PC-3 (cell line): ENCODE measurements around the genes SPIRE1 and SEH1L.

DNA sequence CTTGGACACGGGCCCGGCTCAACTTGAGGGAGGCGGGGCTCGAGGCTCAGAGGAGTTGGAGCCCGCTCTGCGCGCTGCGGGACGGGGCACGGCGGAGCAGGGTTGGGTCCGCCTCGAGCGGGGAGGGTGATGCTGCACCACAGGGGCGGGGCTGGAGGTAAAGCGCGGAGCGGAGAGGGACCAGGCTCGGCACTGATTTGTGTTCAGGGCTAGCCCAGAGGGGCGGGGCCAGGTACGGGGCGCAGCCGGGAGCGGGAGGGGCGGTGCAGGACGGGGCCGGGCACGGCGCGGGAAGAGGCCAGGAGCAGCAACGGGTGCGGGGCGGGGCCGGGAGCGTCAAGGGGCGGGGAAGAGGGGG lies 354 bp upstream of the IMPA2 start:
- RAMPAGE, long total RNA = no peak

DNA sequence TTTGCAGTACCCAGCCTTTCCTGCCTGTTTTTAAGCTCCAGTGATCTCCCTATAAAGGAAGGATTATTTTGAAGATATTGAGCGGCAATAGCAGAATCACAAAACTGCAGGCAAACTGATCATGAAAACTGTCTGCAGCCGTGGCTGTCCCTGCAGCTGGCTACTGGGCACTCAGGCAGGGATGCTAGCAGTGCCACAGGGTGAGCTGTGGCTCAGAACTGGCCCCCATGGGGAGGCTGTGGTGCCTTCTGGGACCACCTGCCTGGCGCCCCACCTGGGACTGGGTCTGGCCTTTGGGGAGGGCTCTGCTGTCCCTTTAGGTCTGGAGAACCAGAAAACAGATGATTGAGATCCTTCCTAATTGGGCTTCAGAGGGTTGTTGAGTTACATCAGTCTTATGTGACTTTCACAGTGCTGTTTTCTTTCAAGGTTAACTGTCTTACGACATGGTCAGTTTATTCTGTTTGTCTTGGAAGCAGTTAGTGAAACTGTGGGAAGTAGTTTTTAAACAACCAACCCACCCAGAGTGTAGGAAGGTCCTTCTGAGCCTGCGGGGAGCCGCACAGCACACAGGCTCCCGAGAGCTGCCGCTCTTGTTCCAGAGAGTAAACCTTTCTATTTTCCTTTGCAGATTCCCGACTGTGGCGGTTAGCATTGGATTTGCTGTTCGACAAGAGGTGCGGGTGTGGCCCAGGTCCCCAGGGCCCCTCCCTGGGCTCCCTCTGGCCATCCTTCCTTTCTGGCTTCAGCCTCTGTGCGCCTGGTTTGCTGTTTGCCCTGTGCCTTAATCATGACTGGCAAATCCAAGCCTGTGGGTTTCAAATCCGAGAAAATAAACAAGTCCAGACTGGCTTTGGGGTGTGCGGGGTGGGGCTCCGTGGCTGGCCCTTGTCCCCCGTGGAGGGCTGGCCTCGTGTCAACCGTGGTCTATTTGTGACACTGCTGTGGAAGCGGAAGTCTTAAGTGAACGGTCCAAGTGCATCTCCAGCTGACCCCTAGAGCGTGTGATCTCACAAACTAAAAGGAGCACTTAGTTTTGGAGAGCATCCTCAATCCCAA lies 30.6 kb downstream of the IMPA2 start:
- RAMPAGE, long total RNA = no peak

DNA sequence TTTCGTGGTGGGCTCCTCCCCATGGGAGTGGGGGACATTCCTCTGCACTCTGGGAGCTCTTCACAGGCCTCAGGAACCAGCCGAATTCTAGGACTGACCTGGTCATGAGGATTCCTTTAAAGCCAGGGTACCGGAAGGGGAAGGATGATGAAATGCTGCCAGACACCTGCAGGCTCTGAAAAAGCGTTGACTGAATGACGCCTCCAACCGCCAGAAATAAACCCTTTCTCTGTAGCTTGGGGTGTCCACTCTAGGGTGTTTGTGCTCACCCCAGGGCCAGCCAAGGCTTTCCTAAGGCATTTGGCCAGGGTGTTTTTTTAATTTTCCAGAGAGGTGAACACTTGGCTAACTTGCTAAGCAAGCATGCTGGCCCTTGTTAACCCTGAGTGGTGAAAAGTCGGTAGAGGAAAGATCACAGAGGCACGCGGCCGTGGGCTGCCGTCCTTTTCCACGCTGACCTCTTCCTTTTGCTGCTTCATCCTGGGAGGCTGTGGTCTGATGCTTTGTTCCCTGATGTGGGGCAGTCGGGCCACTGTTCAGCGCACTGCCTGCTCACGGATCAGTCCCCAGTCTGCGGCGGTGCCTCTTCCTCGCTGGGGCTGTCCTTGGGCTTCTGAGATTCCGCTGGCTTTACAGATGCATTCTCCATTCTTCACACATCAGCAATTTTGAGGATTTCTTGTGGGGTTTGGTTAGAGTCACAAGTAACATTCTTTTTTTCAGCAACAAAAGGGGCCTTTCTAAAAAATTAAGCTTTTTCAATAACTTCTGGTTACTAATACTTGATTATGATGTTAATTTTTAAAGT lies 32.1 kb downstream of the IMPA2 start:
- RAMPAGE, long total RNA = no peak

- RAMPAGE, long total RNA = no peak
These were observed 46.8 kb downstream of the IMPA2 start for GRCh38 chr18:12027781-12028801.

- RAMPAGE, long total RNA = no peak
These were observed 49.1 kb downstream of the IMPA2 start for GRCh38 chr18:12030238-12031013.

DNA sequence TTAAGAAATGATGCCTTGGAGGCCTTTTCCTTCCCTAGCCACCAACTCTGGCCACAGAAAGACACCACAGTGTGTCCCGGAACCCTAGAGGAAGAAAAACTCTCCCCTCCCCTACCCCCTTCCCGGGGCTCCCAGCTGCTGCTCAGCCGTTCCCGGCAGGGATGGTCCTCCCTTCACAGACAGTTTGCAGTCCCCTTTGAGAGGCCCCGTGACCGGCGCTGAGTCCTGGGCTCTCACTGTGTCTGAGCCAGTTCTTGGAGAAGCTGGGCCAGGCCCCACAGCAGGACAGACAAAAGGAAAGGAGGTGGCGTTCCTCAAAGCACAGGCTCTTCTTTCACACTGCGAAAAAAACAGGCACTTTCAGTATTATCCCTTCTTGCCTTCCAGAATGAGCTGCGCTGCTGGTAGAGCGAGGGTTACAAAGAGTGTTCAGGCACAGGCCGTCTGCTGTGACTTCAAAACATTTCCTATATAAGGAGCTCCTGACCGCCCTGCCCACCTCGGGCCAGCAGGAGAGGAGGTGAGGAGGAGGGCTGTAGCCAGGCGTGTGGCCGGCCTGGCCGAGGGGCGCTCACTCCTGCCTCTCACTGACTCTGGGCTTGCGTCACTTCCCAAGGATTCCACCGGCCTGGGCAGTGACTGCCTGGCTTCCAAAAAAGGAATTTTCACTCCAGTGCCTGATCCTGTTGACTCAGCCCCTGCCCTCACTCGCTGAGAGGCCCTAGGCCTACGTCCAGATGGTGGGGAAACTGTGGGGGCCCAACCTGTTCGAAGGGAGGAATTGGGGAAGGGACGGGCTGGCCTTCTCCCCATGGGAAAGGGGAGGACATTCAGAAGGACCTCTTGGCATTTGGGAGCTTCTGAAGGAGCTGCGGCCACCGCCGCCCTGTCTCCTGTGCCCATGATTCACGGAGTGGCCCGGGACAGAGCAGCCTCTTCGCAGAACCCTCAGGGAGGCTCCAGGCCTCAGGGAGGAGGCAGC lies 24.9 kb downstream of the CIDEA start:
- RAMPAGE, long total RNA = no peak

GRCh38 chr18:12282527-12283146 lies 25.4 kb upstream of the TUBB6 start:
- RAMPAGE, long total RNA = no peak

- RAMPAGE, long total RNA = no peak
These were observed 20.4 kb downstream of the AFG3L2 start for GRCh38 chr18:12356558-12357057.

DNA sequence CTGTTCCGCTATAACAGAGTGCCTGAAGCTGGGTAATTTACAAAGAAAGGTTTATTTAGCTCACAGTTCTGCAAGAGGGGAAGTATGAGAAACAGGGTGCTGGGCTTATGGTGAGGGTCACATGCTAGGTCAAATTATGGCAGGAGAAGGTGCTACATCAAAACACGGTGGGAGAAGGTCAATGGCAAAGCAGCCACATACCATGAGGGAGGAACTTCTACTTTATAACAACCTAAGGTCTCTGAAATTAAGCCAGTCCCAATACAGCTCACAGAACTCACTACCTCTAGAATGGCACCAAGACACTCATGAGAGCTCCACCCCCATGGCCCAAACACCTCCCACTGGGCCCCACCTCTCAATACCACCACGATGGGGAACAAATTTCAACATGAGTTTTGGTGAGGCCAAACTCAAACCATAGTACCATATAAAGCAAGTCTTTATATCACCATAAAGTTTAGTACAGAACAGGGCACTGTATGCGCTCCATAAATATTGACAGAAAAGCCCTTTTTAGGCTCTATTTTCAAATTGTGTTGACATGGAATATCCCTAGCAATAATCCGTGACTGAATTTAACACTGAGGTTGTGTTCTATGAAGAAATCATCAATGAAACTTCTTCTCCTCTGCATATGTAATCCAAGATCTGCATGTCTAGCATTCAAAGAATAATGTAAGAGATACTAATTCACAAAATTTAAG lies 3.3 kb downstream of the AFG3L2 start:
- RAMPAGE, long total RNA = no peak

DNA sequence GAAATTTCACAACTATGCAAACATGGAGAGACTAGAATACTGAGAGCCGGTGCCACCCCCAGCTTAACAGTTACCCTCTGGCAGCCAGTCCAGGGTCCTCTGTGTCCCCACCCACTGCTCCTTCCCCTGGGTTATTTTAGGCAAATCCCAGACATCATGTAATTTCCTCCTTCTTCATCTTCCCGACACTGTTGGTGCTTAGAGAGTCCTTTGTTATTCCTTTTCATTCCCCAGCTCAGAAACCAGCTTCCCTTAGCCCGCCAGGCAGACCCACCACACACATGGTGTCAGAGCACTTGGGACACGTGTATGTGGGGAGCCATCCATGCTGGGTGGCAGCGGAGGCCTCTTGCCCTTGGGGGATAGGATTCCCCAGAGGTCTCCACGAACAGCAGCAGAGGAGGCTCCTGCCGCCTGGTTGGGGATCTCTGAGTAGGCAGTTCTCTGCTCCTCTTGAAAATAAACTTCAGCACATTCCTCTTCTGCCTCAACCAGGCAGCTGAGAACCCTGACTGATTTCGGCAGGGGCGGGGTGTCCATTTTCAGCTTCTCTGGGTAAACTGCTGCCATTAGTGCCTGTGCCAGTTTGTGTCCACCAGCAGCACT lies 8.0 kb downstream of the PRELID3A start:
- RAMPAGE, long total RNA = no peak

GRCh38 chr18:12610143-12611571 lies 47.2 kb downstream of the SPIRE1 start:
- RAMPAGE, long total RNA = no peak

GRCh38 chr18:12640557-12641167 lies 17.2 kb downstream of the SPIRE1 start:
- RAMPAGE, long total RNA = no peak

- RAMPAGE, long total RNA = no peak
These were observed at the start of gene SPIRE1 for GRCh38 chr18:12657364-12658350. SPIRE1 (minus strand) TSS chr18:12658107.

- RAMPAGE, long total RNA = no peak
These were observed 17.6 kb downstream of the PSMG2 start for GRCh38 chr18:12720323-12720866.

GRCh38 chr18:12776585-12777406 lies 74.0 kb downstream of the PSMG2 start:
- RAMPAGE, long total RNA = no peak

DNA sequence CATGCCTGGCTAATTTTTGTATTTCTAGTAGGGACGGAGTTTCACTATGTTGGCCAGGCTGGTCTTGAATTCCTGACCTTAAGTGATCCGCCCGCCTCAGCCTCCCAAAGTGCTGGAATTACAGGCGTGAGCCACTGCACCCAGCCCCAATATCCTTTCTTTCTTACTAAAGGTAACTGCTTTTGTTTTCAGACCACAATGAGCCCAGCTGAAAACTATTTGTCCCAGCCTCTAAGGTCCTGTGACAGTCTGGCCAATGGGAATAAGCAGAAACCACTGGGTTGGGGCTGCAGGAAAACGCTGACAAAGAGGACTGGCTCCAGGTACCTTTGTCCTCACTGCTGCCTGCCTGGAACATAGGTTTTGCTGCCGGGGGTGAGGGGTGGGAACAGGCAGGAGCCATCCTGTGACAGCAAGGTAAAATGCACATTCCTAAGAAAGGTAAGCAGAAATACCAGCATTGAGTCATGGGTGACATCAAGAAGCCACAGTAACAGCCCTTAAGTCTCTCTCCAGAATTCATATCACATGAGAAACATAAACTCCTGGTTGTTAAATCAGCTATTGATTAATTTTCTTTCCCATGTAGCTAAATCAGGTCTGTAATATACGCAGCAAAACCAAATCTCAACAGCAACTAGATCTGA lies 21.6 kb downstream of the PTPN2 start:
- RAMPAGE, long total RNA = no peak

DNA sequence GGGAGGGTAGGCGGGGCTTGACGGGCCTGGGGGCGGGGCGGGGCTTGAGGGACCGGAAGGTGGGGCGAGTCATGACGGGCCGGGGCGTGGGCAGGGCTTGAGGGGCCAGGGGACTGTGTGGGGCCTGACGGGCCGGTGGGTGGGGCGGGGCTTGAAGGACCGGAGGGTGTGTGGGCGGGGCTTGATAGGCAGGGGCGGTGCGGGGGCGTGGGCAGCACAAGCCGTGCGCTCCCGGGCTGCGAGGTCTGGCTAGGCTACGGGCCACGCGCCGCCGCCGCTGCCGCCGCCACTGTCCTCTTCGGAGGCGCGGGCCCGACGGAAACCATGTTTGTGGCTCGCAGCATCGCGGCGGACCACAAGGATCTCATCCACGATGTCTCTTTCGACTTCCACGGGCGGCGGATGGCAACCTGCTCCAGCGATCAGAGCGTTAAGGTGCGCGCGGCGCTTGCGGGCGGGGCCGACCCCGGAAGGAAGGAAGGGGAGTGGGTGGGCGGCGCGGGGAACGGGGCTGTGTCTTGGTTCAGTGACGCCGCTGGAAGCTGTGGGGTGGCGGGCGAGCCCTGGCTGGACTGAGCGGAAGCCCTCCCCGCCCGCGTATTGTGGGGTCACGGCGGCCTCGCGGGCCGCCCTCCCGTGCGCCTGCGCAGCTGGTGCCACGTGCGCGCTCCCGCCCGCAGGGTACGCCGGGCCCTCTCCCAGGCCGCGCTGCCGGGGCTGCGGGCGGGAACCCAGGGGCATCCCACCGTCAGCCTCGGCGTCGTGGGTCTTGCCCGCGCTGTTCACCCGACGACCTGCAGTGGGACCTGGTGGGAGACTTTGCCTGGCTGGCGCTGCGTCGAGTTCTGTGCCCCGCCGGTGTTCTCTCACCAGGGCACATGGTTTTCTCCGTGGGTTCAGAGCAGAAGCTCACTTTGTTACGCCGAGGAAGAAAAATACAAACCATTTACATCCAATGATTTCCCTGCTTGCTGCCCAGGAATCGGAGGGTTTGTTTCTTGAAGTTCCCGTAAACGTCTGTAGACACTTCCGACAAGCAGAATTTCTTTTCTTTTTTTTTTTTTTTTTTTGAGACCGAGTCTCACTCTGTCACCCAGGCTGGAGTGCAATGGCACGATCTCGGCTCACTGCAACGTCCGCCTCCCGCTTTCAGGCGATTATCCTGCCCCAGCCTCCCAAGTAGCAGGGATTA lies at the start of gene SEH1L:
TSS of gene SEH1L (plus strand) at position 214 of the 1,192 bp plus-strand sequence.
- RAMPAGE, long total RNA = no peak

- RAMPAGE, long total RNA = no peak
These were observed 5.8 kb upstream of the CEP192 start for GRCh38 chr18:12985271-12985757.

DNA sequence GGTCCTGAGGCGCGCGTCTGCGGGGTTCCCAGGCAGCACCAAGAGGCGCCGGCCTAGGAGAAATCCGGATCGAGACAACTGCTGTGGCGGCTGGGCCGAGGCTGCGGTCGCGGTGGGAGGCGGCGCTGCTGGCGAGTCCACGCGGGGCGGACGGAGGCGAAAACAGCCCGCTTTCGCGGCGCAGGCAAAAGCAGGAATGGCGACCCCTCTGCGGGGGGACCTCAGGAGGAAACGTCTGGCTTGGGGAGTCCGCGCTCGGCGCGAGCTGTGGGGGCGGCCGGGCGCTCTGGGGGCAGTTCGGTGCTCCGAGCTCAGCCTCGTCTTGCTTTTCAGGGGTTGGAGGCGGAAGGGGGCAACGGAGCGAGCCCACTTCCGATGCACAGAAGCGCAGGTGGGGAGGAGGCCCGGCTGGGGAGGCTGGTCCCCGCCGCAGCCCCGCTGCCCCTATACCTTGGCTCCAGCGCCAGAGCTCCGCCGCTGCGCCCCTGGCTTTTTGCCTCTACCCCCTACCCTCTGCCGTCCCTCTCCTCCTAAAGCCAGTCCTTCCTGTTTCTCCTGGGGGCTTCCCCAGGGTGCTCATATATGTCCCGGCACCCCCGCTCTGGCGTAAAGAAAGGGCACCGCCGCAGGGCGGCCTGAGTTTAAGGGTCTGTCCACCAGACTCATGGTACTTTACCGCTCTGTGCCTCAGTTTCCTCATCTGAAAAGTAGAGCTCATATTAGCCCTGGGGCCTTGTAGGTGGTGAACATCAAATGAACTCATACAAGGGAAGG lies 81.3 kb upstream of the LDLRAD4 start:
- RAMPAGE, long total RNA = no peak

- RAMPAGE, long total RNA = no peak
These were observed 47.8 kb downstream of the LDLRAD4 start for GRCh38 chr18:13265919-13267238.